Epithelial cell of proximal tubule (primary cell): ENCODE measurements around the genes R3HDM2 and MBD6.

DNA sequence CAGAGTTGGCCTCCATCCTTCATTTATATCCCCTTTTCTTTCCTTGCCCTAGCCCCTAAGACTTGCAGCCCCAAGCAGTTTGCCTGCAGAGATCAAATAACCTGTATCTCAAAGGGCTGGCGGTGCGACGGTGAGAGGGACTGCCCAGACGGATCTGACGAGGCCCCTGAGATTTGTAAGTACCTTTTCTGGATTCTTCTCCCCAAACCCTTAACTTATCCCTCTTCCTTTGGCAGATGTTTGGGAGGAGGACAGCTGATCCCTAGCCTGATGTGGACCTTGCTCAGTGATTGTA, 10.1 kb downstream of the LRP1 start:
- RAMPAGE, long total RNA = no peak
- RRBS = no CpG with 5 or more reads among the region's 5 CpGs

- RAMPAGE, long total RNA = no peak
- RRBS = 71% methylated on average over 4 of the region's 14 CpGs
These were observed 13.9 kb downstream of the LRP1 start for GRCh38 chr12:57142029-57142638.

DNA sequence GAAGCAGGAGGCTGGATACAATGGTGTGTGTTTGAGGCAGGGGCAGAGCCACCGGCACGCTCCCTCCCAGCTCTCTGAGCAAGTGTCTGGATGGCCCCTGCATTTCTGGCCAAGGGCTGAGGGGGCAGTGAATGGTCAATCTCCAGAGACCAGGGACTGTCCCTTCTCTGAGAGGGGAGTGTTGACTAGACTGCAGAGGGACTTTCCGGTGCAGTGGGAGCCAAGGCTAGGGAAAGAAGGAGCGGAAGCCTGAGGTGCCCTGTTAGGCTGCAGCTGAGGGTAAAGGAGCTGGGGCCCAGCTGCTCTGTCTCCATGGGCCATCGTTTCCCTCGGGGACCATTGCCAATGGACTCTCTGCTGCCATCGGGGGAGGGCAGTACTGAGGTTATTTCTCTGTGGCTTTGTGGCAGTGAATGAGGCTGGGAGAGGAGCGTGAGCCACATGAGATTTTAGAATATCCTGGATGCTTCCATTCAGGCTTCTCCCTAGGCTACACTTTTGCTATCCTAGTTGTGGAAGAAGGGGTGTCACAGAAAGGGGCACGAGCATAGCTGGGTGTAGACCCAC, 17.4 kb downstream of the LRP1 start:
- RAMPAGE, long total RNA = no peak
- RRBS = 53% methylated on average over 1 of the region's 9 CpGs

DNA sequence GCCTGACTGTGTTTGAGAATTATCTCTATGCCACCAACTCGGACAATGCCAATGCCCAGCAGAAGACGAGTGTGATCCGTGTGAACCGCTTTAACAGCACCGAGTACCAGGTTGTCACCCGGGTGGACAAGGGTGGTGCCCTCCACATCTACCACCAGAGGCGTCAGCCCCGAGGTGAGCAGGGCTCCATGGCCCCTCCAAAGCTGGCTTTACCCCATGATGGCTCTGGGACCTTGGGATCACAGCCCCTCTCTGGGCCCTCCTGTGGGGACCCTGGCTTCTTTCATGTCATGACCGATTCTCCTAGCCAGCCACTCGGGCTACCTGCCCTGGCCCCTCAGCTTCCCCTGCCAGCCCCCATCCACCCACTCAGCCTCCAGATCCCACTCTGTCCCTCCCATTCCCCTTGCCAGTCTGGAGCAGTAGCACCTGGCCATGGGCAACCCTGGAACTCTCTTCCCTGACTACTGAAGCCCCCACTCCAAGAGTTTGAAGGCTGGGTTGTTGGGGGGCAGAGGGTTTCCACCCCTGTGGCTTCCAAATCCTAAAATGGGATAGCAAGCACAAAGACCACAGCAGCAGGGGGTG, 27.9 kb downstream of the LRP1 start:
- RAMPAGE, long total RNA = no peak
- RRBS = no CpG with 5 or more reads among the region's 10 CpGs

- RAMPAGE, long total RNA = no peak
- RRBS = no CpG with 5 or more reads among the region's 12 CpGs
These were observed 38.6 kb downstream of the LRP1 start for GRCh38 chr12:57166605-57167491.

DNA sequence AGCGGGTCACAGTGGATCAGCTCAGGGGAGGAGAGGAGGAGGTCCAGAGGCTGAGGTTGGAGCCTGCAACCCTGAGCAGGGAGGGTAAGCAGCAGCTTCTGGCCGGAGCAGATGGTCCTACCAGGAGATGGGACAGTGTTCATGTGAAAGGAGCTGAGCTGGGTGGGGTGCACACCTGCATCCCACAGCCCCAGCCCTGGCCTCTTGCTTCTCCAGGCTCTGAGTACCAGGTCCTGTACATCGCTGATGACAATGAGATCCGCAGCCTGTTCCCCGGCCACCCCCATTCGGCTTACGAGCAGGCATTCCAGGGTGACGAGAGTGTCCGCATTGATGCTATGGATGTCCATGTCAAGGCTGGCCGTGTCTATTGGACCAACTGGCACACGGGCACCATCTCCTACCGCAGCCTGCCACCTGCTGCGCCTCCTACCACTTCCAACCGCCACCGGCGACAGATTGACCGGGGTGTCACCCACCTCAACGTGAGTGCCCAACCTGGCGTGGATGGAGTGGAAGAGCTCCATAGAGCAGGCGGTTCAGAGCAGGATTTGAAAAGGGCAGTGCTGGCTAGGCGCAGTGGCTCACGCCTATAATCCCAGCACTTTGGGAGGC, 10.2 kb upstream of the NXPH4 start:
- RAMPAGE, long total RNA = no peak
- RRBS = no CpG with 5 or more reads among the region's 22 CpGs

DNA sequence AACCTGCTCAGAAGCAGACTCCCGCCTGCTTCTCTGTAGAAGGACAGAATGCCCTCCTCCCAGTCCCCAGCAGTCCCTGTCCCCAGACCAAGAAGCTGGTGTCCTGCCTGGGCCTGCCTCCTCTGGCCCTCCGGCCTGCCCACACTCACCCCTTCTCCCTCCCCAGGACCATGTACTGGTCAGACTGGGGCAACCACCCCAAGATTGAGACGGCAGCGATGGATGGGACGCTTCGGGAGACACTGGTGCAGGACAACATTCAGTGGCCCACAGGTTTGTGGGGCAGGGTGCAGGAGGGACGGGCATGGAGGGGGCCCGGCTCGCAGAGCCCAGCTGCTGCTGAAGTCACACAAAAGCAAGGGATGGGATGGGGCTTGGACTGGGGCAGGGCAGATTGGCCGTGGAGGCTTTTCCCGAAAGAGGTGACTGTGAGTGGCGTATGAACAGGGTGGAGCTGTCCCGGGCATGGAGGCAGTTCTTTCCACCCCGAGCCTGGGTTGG, 8.0 kb upstream of the NXPH4 start:
- RAMPAGE, long total RNA = no peak
- RRBS = no CpG with 5 or more reads among the region's 14 CpGs

DNA sequence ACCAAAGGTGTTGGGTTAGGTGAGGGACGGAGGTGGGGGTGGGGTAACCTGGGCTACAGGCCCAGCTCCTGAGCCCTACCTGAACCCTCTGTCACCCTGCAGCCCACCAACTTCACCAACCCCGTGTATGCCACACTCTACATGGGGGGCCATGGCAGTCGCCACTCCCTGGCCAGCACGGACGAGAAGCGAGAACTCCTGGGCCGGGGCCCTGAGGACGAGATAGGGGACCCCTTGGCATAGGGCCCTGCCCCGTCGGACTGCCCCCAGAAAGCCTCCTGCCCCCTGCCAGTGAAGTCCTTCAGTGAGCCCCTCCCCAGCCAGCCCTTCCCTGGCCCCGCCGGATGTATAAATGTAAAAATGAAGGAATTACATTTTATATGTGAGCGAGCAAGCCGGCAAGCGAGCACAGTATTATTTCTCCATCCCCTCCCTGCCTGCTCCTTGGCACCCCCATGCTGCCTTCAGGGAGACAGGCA, 4.2 kb upstream of the NXPH4 start:
- RAMPAGE, long total RNA = no peak
- RRBS = 84% methylated on average over 4 of the region's 15 CpGs

DNA sequence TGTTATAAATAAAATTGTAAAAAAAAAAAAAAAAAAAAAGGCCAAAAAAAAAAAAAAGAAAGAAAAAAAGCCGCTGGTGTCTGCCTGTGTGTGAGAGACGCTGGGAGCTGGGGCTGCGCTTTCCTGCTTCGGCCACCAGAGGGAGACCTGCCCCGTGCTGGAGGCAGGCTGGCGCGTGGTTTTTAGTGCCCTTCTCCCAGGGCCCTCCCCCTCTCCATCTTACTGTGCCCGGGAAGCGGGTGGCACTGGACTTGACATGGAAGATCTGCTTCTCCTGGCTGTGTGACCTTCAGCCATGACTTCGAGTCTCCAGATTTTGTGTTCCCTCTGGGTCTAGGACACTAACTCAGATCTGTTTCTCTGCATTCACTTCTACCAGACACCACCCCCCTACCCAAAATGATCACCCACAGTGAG, 3.3 kb upstream of the NXPH4 start:
- RAMPAGE, long total RNA = no peak
- RRBS = no CpG with 5 or more reads among the region's 10 CpGs

GRCh38 chr12:57254563-57255402, 3.8 kb upstream of the STAC3 start:
- RAMPAGE, long total RNA = no peak
- RRBS = no CpG with 5 or more reads among the region's 14 CpGs

GRCh38 chr12:57255800-57256961, 5.2 kb upstream of the STAC3 start:
- RAMPAGE, long total RNA = no peak
- RRBS = no CpG with 5 or more reads among the region's 13 CpGs

DNA sequence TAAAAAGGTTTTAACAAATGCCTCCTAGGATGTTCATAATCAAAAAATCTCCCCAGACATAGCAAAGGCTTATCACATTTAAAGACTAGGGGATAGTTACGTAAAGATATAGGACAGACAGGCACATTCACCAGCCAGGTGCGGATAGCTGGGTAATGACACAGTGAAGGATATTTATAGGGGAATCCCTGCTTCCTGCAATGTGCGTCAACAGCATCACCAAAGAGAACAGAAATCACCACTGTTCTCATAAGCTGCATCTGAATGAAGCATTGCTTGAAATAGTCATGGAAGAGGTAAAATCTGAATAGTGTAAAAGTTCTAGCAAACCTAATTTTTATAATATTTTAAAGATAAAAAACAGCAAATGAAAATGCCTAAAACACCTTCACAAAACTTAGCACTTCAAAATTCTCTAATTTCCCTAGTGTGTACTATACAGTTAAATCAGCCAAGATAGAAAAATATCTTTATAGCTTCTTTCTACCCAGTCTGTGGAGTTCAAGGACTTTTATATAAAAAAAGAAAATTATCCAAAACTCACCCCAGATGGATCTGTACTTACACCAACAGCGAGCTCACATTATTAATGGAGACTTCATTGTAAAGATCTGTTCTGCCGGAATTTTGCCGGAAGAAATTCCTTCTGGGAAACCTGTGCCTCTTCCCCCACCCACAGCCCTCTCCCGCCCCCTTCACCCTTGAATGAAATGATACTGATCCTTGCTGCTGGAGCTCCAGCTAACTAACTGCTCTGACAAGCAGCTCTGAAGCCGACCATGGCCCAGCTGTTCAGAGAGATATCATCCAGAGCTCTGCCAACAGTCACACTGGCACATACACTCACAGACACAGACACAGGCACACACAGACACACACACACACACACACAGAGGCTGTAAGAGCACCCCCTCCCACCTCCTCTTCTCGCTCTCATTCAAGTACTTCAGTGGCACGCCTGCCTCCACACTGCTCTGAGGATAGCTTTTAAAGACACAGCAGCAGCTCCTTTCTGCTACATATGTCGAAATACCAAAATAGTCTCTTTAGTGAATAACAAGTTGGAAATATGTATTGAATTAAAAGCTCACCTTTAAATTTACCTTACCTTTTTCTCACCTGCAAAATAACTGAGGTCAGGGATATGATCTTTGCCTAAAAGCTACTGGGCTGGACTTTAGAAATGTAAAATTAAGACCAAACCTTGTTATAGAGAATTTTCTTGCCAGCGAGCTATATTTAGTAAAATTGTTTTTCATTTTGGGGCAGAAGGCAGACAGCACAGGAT, 88.8 kb downstream of the R3HDM2 start:
- RAMPAGE, long total RNA = no peak
- RRBS = no CpG with 5 or more reads among the region's 12 CpGs

- RAMPAGE, long total RNA = no peak
- RRBS = 1% methylated on average over 67 of the region's 105 CpGs
These were observed at the start of gene R3HDM2 for GRCh38 chr12:57430201-57431365. TSS of gene R3HDM2 (minus strand) at chr12:57431043.

DNA sequence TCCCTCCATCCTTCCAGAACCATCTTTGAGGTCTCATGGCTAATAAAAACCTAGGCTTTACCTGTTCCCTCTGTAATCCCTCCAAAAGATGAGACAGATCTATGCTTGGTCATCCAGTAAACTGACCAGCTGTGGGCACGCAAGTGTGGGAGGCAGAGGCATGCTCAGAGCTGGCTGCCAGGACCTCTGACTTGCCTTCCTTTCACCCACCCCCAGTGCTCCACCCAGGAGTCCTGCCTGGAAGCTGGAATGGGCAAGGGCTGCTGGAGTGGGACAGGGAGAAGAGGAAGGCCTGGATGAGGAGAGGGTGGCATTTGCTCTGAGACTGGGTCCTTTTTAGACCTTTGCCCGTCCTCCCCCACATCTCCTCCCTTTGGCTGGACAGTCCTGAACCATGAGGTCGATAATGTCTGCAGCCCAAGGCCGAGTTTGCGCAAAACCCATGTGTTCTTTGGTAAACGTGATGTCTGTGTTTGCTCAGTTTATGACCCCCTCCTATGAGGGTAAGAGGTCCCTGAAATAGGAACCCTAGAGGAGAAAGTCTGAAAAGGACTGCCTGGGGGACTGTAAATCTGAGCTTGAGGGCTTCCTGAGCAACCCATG, 3.9 kb upstream of the INHBE start:
- RAMPAGE, long total RNA = no peak
- RRBS = no CpG with 5 or more reads among the region's 6 CpGs

GRCh38 chr12:57461386-57461954, 1.9 kb downstream of the GLI1 start:
- RAMPAGE, long total RNA = no peak
- RRBS = 1% methylated on average over 15 of the region's 28 CpGs

DNA sequence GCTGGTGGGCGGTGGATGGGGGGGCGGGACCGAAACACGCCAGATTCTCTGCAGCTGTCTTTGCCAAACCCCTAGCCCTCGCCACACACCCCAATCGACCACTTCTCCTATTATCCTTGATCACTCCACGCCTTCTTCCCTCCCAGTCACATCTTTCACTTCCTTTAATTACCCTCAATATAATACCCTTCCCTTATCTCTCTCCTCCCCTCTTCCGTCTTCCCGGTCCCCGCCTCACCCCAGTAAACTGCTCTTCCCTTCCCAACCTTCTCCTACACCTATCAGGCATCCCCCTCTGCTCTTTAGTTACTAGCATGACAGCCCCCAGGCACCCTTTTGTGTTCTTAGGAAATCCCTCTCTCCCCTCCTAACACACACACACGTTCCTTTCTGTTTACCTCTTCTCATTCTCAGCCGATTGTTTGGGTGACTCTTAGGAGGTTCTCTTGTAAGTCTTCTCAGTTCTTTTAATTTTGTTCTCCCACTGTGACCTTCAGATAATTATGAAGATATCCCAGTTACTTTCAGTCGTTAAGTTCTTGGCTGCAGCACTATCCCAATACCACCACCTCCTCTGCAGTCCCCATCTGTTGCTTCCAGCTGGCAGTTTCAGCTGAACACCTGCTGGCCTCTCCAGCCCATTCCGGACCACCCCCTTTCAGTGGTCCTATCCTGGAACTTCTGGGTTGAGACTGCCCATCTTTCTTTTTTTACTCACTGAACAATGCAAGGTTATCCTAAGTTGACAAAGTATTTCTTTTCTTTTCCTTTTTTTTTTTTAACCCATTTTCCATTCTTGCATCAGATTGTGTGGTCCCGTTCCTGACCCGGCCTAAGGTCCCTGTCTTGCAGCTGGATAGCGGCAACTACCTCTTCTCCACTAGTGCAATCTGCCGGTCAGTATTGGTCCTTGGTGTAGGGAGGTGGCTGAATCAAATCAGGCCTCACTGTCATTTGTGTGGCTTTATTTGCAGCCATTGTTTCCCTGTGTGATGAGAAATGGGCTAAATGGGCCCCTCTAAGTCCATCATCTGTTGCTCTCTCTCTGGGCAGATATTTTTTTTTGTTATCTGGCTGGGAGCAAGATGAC, 691 bp downstream of the MARS1 start:
- RAMPAGE, long total RNA = no peak
- RRBS = 65% methylated on average over 3 of the region's 18 CpGs

- RAMPAGE, long total RNA = no peak
- RRBS = 1% methylated on average over 14 of the region's 74 CpGs
These were observed at the start of gene MBD6 for GRCh38 chr12:57521924-57523029. TSS of gene MBD6 (plus strand) at chr12:57522824.

DNA sequence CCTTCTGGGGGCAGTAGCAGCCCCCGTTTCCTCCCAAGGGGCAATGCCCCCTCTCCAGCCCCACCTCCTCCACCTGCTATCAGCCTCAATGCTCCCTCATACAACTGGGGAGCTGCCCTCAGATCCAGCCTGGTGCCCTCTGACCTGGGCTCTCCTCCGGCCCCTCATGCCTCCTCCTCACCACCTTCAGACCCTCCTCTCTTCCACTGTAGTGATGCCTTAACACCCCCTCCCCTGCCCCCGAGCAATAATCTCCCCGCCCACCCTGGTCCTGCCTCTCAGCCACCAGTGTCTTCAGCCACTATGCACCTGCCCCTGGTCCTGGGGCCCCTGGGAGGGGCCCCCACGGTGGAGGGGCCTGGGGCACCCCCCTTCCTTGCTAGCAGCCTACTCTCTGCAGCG, 2.9 kb downstream of the MBD6 start:
- RAMPAGE, long total RNA = no peak
- RRBS = no CpG with 5 or more reads among the region's 6 CpGs

- RAMPAGE, long total RNA = no peak
- RRBS = no CpG with 5 or more reads among the region's 9 CpGs
These were observed 10.1 kb downstream of the MBD6 start for GRCh38 chr12:57532470-57533406.

- RAMPAGE, long total RNA = no peak
- RRBS = no CpG with 5 or more reads among the region's 6 CpGs
These were observed 10.8 kb downstream of the DCTN2 start for GRCh38 chr12:57536027-57536826.